H9 (cell line): ENCODE measurements around a stretch of chr6.

DNA sequence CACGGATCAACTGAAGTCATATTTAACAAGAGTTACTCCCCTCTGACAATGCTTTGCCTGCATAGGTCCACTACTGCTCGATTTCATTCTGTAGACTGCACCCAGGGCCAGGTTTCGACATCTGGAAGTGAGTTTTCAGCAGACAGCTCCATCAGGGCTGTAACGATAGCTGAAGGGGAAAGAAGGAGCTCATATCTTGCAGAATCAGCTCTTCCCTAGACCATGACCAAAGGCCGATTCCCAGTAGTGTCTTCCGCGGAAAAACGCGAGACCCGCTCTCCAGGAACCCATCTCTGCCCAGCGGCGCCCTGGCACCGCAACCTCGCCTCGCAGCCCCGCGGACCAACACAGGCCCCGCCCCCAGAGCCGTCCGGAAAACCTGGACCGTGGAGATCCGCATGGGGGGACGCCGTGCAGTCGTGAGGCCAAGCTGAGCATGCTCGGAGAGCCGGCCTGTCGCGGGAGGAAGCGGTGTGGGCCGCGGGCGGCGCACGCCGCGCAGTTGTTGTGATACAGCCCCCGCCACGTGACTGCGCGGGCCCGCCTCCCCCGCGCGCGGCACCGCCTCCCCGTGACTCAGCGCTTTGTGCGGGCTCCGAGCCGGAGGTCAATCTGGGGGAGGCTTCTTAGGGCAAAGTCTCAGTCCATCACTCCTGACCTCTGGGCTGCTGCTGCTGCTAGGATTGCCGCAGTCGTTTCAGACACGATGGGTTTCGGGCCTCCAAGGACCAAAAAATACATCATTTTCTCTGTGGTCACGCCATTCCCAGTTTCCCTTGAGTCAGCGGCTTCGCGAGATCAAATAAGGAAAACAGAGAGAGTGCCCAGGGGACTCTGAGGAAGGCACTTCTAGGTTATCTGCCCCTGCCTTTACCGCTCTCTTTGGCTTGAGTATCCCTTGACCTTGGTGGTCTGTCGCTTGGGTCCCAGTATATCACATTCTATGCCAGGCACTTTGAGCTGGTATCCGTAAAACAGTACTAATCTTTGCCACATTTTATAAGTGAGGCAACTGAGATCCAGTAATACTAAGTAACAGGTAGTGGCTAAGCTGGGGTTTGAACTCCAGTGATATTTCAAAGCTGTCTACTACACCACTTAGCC, 3.1 kb upstream of the GCLC start:
- PRO-cap = bidirectional peak, plus-strand start at position 437 of the sequence, minus-strand start at position 477 of the sequence; bidirectional peak, plus-strand start at position 642 of the sequence, minus-strand start at position 507 of the sequence

- PRO-cap = no peak
These were observed 38.9 kb upstream of the KLHL31 start for GRCh38 chr6:53704359-53704858.

- PRO-cap = no peak
These were observed 60.3 kb upstream of the LRRC1 start for GRCh38 chr6:53734409-53735035.

DNA sequence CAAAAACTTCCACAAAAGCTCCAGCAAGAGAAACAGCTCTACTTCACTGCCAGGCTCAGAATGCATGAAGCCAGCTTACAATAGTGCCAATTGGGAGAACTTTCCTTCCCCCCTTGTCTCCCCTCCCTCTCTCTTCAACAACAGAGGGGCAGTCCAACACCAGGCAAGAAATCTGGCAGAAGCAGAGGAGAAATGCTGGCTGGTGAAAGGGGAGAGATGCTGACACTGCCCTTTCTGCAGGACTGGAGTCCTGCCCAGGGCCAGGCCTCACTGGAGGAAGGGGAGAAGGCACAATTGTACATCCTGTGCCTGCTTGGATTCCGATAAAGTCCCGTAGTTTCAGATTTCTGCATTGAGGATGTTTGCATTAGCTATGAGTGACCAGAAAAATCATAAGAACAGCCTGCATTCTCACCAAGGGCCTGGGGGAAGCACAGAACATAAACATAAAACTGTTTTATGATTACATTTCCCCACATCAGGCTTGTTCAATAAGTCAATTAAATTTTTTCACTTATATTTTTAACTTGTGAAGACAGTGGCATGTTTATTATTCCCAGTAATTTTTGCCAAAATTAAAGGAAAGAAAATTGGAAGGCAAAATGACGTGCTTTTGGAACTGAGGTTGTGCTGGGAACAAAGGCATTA, 148.7 kb downstream of the LRRC1 start:
- PRO-cap = no peak

DNA sequence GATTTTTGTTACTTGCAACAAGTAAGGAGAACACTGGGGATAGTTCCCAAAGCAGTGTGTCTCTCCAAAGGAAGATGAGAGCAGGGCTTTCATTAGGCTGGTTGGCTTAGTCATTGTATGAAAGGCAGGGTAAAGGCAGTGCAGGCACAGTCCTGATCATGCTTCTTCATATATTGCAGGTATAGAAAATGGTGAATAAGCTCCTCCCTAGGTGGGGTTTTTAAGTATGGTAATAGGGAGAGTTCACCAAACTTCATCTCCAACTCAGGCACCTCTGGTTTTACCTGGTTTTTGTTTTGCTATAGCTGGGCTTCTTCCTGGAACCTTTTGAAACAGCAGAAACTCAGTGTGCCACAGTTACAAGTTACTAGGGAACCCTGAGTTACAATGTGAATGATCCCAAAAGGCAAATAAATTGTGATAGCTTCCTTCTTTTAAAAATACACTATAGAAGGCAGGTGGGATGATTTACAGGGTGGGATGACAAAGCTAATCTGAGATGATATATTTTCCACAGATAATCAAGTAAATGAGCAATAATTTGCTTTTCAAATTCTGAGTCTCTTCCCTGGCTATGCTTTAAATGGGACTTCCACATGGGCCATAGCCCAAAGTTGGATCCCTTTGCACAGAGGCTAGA, 101.4 kb upstream of the MLIP start:
- PRO-cap = no peak

DNA sequence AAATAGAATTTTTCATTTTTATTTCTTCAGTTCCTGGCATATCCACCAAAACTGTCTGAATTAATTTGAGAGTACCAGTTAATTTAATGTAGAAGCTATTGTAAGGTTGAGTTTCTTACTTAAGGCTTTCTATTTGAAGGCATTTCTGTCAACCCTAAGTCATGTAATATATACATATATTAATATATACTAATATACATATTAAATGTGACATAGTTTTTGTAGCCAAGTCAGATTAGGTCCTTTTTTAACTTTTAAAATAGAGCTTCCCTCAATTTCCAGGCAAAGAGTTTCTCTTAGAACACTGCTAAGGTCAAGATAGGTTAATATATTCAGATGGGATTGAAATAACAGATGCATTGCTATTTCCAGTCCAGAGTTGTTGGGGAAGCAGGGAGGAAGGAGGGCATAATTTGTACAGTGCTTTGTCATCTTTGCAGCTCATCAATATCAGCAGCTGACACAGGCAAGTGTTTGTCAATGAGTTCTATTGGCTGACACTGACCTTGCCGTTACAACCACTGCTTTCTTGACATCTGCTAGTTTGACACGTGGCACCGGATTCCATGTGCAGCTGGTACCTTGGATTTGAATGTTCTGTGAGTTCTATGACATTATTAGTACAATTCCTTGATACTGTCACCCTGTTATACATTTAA, 28.1 kb upstream of the MLIP start:
- PRO-cap = no peak

- PRO-cap = no peak
These were observed 52.3 kb upstream of the TINAG start for GRCh38 chr6:54255840-54256401.

- PRO-cap = no peak
These were observed 1.1 kb downstream of the FAM83B start for GRCh38 chr6:54847326-54848347.

- PRO-cap = no peak
These were observed 125.2 kb upstream of the COL21A1 start for GRCh38 chr6:56372514-56373043.

GRCh38 chr6:56374862-56375523, 127.6 kb upstream of the COL21A1 start:
- PRO-cap = no peak

GRCh38 chr6:56497661-56498140, 250.3 kb upstream of the COL21A1 start:
- PRO-cap = no peak

GRCh38 chr6:56508348-56508895, 261.0 kb upstream of the COL21A1 start:
- PRO-cap = no peak

GRCh38 chr6:56605904-56607057, 348.3 kb downstream of the DST start:
- PRO-cap = no peak

DNA sequence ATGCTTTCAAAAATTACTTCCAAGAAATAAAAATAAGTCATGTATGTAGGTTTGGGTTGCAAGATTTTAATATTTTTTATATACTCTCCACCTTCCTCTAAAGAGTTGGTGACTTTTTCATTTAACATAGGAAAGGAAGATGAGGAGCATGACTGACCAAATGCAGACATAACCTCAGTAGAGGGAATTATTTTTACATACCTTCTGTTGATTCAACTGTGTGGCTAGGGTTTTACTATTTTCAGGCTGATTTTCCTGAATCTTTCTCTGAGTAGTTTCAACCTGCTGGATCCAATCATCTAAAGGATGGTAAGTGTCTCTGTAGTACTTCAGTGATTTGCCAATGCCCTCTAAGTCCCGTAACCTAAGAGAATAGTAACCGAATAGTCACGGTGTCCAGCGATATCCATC, 326.8 kb downstream of the DST start:
- PRO-cap = no peak

DNA sequence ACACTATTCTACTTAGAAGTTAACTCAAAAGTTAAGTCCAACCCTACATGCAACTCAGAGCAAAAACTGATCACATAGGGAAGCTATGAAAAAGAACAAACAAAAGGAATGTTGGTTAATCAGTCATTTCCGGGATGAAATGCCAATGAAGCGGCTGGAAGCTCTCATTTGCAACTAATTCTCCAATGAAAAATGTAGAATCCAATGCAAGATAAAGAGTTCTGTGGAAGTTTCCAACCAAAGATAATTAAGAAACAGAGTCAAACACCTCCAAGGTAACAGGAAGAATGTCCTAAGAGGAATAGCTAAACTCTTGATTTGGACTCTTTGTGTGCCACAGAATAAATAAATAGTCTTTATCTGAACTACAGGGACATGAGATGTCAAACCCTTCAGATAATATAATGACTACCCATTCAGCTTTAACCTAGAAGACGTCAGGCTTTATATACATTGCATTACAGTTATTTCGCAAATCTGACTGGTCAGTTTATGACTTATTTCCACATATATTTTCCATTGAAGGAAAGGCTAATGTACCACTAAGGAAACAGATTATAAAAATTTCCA, 264.0 kb downstream of the DST start:
- PRO-cap = no peak

- PRO-cap = unidirectional peak, plus-strand start at chr6:56851232
These were observed 103.4 kb downstream of the DST start for GRCh38 chr6:56851138-56851721.

DNA sequence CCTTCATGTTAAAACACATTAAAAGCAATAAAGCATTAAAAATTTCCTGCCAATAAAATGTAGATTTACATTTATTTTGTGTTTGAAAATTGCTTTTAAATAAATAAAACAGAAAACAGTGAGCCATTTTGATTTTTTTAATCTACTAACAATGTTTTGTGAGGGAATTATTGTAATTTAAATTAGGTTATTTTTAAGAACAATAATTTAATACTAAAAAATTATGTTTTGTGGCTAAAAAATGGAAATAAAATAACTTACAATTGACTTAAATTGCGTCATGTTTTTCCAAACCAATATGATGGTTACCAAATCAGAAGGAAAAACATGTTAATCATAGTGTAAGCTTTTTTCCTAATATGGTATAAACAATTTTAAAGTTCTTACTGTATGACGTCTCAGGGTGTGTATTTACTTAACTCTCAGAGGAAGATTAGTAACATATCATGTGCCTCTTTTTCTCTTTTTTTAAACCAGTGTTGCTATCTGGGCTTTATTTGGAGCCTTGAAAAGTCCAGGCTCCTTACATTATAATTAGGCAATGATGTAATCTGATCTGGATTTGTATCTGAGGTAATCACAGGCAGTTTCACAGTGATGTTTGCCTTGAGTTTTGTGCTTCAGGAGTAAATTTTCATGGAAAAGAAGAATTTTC, 20.3 kb upstream of the RAB23 start:
- PRO-cap = no peak

GRCh38 chr6:57267810-57268492, 45.8 kb upstream of the RAB23 start:
- PRO-cap = no peak

- PRO-cap = no peak
These were observed 104.9 kb upstream of the PTP4A1 start for GRCh38 chr6:63467418-63467819.

- PRO-cap = no peak
These were observed 62.6 kb upstream of the PTP4A1 start for GRCh38 chr6:63509687-63510106.